Endothelial cell (in vitro differentiated cells): ENCODE measurements around a stretch of chr7.

DNA sequence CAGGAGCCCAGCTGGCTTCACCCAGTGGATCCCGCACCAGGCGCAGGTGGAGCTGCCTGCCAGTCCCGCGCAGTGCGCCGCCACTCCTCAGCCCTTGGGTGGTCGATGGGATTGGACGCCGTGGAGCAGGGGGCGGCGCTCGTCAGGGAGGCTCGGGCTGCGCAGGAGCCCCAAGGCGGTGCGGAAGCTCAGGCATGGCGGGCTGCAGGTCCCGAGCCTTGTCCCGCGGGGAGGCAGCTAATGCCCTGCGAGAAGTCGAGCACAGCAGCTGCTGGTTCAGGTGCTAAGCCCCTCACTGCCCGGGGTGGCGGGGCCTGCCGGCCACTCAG, 14.3 kb upstream of the WASL start:
- PRO-cap, result unidirectional peak, plus-strand start at position 170 of the sequence

- PRO-cap, result no peak
These were observed 633.8 kb upstream of the POT1 start for GRCh38 chr7:125563435-125563825.

GRCh38 chr7:127330256-127330601, 62.3 kb downstream of the ZNF800 start:
- PRO-cap, result no peak

GRCh38 chr7:127413713-127414571, 21.4 kb upstream of the ZNF800 start:
- PRO-cap, result no peak

- PRO-cap, result no peak
These were observed 189 bp downstream of the FSCN3 start for GRCh38 chr7:127593811-127594038.

DNA sequence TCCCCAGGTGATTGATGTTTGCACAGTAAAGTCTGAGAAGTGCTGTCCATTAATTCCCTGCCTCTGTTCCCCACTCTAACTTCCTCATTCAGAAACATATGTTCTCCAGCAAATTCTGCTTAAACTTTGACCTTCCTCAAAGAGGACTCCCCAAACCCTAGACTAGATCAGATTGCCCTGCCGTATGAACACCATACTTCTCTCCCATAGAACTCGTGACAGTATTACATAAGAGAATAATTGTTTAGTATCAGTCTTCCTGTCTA, 16.1 kb downstream of the SND1 start:
- PRO-cap, result no peak

DNA sequence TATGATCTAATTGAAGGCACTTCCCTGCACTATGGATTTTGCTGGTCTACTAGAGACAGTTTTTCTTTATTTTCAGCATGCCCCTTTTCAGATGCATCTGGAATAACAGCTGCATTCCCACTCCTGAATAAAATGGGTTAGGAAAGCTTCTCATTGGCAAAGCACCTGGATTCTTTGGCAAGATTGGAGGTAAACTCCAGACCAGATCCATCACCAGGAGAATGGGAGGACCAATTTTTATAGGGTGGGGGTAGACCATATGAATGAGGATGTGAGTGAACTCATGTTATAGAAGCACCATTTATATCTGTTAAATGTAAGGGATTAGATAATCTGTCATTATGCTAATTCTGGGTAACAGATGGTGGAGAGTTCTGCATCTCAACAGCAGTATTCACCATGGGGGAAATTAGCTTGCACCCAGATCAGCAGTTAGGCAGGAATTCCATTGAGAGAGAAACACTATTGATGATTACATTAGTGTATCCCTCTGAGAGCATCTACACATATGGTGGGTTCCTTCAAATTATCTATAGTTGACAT, 166.5 kb downstream of the LRRC4 start:
- PRO-cap, result no peak

- PRO-cap, result no peak
These were observed 53.6 kb downstream of the LRRC4 start for GRCh38 chr7:127977305-127978391.

GRCh38 chr7:128031993-128032740, 930 bp upstream of the LRRC4 start:
- PRO-cap, result bidirectional peak, plus-strand start at chr7:128032356, minus-strand start at chr7:128032128; bidirectional peak, plus-strand start at chr7:128032388, minus-strand start at chr7:128032412

DNA sequence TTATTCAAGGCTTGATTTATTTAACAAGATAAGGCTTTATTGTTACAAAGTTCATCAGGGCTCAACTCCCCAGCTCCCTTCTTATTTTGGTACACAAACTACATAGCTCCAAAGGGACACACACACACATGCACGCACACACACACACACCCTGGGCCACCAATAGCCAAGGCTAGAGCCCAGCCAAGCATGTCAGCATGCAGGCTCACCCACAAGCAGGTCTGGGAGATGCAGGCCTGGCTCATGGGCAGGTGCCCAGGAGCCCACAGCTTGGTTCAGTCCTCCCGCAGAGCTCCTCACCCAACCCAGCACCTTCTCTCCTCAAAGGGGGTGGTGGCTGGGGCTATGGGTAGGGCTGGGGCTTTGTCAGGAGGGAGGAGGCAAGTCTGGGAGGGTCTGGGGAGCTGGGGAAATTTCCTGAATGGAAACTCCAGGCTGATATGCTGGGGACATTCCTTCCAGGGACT, 23.5 kb downstream of the LEP start:
- PRO-cap, result no peak

DNA sequence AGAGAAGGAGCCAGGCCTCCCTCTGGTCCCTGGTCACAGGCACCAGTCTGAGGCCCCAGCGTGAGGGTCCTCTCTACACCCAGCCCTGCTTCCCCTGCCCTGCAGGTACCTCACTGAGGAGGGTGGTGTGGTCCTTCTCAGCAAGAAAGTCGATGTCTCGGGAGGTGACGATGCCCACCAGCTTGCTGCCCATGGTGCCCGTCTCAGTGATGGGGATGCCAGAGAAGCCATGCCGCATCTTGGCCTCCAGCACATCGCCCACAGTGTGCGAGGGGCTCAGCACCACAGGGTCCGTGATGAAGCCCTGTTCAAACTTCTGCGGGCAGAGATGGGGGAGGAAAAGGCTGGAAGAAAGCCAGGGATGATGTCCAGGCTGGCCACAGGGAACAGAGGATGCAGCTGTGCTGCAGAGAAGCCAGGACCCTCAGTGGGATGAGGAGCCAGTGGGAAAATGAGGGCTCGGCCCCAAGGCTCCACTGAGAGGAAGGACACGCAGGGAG, 9.5 kb downstream of the IMPDH1 start:
- PRO-cap, result no peak

DNA sequence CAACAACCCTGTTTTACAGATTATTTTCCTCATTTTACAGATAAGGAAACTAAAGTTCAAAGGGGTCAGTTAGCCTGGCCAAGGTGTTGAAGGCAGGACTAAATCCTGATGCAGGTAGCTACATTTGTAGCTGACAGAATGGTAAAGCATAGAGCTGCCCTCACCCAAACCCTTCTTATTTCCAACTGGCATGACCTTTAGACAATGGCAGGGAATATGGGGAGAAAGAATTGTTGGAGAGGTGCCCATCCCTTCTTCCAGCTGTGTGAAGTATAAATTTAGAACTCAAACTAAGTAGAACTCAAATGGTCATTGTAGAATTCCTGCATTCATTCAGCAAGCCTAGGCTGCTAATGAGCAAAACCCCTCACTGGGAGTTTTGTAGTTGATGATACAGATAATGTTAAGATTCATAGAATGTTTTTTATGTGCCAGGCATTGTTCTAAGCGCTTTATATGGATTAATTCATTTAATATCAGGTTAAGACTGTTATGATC, 1.9 kb upstream of the HILPDA start:
- PRO-cap, result no peak

DNA sequence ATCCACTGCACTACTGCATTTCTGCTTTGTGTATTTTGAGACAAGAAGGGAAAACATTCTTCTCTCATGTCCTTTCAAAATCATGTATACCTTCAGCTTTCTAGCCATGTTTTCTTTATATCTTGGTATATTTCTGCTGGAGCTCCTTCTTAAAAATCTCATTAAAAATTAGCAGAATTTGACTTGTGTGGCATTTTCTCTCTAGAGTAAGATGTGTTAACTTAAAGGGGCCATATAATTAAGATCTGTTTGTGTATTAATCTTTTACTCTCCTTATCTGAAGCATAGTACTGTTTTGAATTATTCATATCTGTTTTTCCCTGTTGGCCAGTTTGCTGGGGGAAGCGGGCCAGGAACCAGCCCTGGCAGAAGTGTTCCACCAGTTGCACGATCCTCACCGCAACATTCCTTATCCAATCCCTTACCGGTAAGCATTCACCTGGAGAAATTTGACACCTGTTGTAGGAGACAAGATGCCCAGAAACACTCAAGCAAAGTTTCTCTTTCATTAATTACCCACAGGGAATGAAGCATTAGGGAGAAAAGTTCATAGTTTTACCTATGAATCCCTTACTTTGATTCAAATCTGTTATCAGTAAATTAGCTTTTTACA, 92.3 kb upstream of the GARIN1A start:
- PRO-cap, result no peak

DNA sequence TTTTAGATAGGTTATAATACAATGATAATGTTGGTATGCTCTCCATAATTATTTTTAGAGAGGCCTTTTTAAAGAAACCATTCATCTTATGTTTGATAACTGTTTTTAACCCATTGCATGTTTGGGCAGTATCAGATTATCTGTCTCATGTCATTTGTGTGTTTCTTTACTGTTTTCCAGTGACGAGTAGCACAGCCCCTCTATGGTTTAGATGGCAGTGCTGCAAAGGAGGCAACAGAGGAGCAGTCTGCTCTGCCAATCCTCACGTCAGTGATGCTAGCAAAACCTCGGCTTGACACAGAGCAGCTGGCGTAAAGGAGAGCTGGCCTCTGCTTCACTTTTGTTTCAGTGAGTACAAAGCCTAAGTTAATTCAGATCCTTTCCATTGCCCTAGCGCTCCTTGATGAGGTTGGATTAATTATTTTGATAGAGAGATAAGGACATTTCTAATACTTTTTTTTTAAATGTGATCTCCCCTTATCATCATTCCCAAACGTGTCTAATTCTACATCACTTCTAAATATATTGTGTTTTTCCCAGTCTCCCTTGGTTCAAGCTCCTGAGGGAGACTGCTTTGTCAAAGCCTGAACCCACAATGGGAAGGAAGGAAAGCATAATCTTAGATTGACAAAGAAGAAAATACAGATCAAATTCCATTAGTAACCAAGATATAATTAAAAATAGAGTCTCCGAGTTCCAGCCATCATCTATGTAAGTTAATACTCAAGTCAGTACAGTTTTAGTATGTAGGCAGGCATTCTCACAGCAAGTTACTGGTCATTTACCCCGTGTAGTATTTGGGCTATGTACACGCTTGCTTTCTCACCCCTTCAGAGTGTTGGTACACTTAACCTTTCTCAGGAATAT, 80.2 kb upstream of the GARIN1A start:
- PRO-cap, result no peak

DNA sequence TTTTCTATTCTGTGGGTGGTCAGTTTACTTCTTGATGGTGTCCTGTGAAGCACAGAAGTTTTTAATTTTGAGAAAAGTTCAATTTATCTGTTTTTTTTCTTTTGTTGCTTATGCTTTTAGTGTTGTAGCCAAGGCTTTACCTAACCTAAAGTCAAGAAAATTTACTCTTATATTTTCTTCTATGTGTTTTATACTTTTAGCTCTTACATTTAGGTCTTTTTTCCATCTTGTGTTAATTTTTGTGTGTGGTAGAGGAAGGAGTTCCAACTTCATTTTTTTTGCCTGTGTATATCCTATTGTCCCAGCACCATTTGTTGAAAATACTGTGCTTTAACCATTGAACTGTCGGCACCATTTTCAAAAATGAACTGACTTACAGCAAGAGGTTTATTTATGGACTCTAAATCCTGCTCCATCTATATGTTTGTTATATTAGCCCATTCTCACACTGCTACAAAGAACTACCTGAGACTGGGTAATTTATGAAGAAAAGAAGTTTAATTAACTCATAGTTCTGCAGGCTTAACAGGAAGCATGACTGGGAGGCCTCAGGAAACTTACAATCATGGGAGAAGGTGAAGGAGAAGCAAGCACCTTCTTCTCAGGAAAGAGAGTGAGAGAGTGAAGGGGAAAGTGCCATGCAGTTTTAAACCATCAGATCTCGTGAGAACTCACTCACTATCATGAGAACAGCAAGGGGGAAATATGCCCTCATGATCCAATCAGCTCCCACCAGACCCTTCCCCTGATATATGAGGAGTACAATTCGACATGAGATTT, 72.4 kb upstream of the GARIN1A start:
- PRO-cap, result no peak

- PRO-cap, result no peak
These were observed 20.4 kb upstream of the GARIN1A start for GRCh38 chr7:128651627-128652254.

- PRO-cap, result no peak
These were observed 13.5 kb upstream of the GARIN1A start for GRCh38 chr7:128658199-128659401.

DNA sequence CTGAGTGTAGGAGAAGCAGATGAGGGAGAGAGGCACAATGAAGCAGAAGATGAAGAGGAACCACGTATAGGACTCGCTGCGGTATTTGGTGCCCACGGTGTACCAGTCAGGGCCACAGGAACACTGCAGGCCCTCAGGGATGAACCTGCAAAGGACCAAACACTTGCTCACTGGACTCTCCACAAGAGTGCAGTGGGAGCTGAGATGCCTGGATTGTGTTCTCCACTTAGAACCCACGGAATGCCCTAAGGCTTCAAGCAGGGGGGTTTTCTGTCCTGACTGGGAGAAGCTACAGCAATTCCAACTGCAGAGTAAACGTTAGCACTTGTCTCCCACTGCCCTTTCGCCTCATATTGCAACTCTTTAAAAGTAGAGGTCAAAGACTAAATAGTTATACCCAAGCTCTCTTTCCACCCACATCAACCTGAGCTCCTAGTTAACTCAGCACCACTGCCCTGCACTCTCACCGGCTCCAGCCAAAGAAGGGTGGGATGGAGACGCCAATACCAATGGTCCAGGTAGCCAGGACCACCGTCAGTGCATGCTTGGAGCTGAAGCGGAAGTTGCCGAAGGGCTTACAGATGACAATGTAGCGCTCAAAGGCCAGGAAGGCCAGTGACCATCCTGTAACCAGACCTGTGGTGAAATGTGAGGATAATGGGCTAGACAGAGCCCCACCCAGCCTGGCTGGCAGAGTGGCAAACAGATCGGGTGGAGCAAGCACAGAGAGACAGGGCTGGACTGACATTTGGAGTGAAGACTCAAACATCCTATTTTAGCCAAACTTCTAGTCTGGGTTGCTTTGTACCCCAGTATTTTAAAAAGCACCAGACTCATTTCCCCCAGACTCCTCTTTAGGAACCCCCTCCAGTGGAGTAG, 836 bp downstream of the OPN1SW start:
- PRO-cap, result no peak

DNA sequence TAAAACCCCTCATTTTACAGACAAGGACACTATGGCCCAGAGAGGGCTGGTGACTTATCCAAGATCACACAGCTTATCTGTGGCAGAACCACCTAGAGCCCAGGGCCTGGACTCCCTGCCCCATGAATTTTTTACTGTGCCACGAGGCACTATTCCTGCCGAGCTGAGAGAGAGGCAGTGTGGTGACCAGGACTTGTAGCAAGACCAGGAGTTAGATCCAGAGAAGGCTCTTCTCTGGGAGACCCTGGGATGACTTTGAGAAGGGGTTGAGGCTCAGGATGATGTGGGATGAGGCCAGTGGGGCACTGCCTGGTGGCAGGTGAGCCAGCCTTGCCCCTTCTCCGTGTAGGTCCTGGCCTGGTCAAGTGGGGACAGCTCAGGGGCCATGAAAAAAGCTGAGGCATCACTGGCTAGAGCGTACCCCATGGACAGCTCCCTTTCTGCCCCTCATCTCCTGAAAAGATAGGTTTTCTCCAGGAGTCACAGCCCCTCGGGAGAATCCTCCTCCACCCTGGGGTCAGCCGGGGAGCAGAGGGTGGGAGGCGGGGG, 5.7 kb downstream of the FLNC start:
- PRO-cap, result no peak

DNA sequence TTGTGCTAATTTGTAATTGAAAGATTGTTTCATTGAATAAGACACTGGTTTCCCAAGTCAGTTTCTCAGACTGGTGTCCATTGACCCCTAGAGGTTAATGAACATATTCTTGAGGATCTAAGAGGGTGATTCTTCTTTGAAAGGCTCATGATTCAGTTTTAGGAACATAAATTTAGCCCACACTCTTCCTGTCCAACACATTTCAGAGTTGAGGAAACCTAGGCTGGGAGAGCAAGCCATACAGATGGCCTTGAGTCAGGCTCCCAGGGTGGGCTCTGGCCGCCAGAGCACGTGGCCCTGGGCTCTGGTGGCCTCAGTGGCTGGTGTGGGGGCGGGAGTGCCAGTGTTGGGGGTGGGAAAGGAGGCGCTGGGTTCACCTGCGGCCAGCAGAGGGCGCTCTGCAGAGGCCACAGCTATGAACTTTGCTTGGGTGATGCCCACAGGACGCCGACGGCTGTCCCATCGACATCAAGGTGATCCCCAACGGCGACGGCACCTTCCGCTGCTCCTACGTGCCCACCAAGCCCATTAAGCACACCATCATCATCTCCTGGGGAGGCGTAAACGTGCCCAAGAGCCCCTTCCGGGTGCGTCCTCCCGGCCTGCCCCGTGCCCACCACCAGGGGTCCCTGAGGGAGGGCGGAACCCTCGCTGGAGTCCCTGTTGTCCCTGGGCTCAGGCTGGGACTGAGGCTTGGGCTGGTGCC, 11.7 kb downstream of the FLNC start:
- PRO-cap, result no peak